Myometrial cell (primary cell): ENCODE measurements around a stretch of chr10.

DNA sequence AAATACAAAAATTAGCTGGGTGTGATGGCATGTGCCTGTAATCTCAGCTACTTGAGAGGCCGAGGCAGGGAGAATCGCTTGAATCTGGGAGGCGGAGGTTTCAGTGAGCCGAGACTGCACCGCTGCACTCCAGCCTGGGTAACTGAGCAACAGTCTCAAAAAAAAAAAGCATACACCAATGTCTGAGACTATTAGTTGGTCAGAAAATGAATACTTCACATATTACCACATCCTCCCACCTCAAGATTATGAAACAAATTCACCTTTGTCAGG lies 38.8 kb downstream of the EPC1 start:
- RAMPAGE, long total RNA = no peak

DNA sequence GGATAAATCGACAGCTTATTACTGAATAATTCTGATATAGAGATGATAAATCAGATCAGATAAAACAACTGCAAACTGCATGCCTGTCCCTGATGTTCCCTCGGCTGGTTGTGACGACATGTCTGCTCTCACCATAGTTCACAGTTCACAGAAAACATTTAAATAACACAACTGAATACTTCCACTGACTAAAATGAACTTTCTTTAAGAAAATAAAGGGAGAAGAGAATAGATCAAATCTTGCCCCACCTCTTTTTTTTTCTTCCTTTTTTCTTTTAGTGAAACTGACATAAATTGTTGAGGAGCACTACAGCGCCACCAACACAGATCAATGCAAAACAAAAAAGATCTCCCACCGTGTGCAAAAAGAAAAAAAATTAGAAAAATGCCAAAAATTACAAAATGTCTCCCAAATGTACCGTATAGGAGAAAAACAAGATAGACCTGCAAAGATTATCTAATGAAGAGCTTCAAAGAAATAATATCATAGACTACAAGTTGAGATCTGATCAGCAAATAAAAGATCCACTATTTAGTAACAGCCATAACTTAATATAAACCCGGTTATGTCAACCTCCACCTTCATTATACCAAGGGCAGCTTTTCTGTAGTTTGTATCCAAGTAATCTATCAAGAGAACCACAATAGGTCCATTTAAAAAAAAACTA lies 30.6 kb upstream of the EPC1 start:
- RAMPAGE, long total RNA = no peak

DNA sequence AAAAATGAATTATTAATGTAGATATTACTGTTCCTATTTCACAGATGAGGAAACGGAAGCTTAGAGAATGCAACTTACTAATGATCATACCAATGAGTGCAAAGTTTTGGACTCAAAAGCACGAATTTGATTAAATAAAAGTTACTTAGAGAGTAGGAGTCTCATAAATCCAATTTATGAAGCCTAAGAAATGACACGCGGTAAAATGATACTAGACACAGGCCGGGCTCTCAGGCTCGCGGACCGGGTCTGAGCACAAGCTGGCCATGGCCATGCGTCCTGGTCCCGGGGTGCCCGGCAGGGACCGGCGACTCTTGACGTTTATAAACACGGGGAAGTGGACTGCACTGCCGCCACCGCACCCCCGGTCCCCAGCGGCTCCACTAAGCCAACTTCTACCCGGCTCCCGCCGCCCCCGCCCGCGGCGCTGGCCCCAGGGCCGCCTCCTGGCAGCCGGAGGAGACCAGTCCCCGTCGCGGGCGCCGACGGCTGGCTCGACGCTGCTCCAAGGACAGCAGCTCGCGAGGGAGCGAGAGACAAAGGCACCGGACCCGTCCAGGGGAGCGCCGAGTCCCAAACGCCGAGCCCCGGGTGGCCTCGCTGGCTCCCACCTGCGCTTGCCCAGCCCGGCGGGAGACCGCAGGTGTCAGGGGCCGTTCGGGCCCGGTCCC lies 747 bp downstream of the ITGB1 start:
- RAMPAGE, long total RNA = no peak

GRCh38 chr10:33145311-33145860 lies 187.4 kb upstream of the ITGB1 start:
- RAMPAGE, long total RNA = no peak

DNA sequence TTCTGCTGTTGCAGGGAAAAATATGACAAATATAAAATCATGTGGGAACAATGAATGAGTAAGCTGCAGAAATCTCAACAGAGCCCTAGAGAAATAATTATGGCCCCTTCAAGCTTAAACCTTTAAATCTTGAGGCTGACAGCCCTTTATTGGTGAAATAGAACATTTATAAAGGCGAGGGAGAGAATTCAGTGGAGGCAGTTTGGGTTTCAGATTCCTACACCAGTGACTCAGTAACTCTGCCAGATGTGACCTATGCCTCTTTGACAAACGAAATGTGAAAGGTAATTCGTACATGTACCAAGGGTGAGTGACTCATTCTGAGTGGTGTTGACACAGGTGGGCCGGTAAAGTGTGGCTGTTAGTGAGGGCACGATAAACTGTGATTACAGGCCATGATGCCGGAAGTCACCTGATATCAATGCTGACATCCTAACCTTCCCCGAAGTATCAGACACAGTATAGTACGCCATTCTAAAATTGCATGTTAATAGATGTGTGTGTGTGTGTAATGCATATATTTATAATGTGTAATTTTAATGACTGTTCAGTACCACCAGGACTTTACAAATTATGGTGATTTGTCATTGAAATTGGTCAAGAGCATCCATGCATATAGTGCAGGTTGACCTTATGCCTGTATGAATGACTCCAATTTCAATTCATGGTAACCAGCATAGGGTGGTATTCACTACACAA lies 70.2 kb downstream of the NRP1 start:
- RAMPAGE, long total RNA = no peak

GRCh38 chr10:34316932-34317468 lies 498.1 kb downstream of the PARD3 start:
- RAMPAGE, long total RNA = no peak

- RAMPAGE, long total RNA = no peak
Measured at GRCh38 chr10:34528200-34528915, 286.7 kb downstream of the PARD3 start.

DNA sequence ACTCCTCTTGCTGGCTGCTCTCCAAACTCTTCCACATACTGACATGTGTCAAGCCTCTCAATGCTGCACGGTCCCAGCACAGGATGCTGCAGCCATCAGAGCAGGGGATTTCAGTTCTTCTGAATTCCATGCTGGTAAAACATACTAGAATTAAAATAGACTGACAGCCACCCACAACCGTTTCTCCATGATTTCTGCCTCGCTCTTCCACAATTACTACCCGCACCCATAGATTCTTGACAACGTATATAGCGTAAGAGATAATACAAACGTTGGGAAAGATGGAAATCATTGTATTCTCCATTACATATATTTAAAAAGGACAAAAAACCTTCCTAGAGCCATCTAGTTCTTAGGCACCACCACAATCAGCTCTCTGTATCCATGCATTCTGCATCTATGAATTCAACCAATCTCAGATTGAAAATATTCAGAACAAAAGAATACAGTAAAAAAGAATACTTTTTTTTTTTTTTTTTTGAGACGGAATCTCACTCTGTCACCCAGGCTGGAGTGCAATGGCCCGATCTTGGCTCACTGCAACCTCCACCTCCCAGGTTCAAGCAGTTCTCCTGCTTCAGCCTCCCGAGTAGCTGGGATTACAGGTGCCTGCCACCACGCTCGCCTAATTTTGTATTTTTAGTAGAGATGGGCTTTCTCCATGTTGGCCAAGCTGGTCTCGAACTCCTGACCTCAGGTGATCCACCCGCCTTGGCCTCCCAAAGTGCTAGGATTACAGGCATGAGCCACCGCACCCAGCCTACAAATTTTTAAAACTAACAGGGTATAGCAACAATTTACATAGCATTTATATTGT lies 206.8 kb downstream of the PARD3 start:
- RAMPAGE, long total RNA = no peak

GRCh38 chr10:34739847-34740427 lies 75.2 kb downstream of the PARD3 start:
- RAMPAGE, long total RNA = no peak

GRCh38 chr10:34842032-34842373 lies 26.9 kb upstream of the PARD3 start:
- RAMPAGE, long total RNA = no peak

- RAMPAGE, long total RNA = no peak
Measured at GRCh38 chr10:35216419-35217136, 89.9 kb downstream of the CREM start.

DNA sequence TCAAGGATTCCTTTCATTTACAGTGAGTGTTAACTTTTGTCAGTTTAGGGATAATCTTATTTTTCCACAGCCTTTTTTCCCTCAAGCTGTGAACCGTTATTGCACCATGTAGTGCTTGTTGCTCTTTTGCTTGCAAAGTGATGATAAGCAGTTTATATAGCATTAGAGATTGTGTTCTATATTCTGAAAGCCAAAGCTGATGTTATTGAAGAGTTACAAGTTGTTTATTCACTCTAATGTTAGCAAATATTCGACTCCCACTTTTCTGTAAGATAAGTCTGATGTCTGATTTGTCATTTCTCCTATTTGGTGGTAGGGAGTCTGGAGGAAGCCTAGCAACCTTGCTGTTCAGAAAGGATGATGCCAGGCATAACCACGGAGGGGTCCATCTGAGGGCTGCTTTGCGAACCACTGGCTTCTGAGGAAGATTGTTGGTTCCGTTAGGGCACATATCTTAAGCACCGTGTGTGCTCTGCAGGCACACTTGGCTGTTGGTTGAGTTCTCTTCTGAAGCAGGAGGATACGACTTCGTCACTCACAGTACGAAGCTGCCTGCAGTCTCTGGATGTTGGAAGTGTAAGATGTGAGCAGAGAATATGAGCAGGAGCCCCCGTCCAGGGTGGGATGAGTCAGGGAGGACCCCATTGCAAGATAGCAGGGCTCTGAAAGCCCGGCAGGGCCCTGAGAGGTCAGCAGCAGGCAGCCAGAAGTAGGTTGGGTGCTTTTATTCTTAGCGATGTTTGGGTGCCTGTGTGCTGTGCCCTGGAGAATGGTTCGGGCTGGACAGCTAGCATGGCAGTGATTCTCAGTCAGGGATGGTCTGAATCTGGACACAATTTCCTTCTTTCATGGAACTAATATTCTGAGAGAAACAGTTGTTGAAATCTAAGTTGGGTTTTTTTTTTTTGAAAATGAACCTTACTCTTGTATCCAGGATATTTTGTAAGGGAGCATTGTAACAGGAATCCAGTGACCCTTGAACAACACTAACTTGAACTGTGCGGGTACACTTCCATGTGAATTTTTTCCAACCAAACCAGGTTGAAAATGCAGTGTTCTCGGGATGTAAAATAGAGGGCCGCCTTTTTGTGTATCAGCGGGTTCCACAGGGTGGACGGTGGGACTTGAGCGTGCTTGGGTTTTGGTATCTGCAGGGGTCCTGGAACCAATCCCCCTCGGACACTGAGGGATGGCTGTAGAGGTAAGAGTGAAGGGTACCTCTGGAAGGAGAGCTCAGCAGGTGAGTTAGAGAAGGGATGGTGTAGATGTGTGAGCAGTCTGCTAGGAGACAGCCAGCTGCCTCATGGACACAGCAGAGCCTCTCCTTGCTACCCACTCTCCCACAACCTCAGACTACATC lies 12.2 kb downstream of the CCNY start:
- RAMPAGE, long total RNA = no peak

DNA sequence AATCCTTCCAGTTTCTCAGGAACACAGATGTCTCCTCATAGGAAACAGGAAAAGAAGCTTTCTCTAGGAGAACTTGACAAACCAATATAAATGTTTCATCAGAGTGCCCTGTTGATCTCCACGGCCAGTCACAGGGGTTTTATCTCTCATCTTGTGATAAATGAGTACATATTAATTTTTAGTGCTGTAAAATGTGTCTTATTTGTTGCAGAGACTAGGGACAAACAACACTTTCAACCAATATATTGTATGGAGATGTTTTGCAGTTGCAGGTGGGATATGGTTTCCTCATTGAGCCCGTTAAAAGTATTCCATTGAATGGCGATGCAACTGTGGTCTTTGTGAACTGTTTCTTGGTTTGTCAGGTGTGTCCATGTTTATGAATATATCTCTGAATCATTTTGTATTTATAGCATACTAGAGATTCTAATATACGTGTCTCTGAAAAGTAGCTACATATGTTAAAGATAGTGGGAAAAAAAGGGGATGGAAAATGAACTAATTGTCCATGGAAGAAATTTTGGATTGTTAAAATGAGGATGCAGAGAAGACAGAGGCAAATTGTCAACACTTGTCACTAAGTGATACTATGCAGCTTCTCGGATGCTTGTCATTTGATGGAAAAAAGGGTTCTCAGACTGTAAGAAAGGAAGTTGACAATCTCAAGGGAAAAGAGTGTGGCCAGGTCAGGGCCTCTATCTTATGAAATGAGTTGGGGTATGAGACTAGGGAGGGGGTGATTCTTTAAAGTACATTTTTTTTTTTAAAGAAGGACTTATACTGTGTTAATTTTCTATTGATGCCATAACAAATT lies 38.2 kb downstream of the CCNY start:
- RAMPAGE, long total RNA = no peak

GRCh38 chr10:36446715-36447160 lies 678.7 kb upstream of the ANKRD30A start:
- RAMPAGE, long total RNA = no peak

- RAMPAGE, long total RNA = no peak
Measured at GRCh38 chr10:37821923-37822447, 35.4 kb downstream of the ZNF248 start.

DNA sequence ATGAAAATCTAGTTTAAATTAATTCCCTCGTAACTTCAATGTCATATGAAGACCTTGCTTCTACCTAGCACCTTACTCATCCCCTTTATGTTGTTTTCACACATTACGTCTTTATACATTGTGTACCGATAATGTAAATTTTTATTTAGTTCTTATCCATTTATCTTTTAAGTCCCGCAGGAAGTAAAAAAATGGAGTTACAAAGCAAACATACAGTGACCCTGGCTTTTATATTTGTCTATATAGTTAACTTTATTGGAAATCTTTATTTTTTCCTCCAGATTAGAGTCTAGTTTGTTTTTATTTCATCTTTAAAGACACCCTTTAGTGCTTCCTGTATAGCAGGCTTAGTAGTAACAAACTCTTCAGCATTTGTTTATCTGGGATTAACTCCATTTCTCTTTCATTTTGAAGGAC lies 18.4 kb downstream of the ZNF33A start:
- RAMPAGE, long total RNA = no peak

- RAMPAGE, long total RNA = no peak
Measured at GRCh38 chr10:38157100-38157718, 63.1 kb downstream of the ZNF37A start.

- RAMPAGE, long total RNA = no peak
Measured at GRCh38 chr10:42513889-42514703, 124.3 kb downstream of the ZNF33B start.

GRCh38 chr10:42933774-42934424 lies 143.0 kb upstream of the RET start:
- RAMPAGE, long total RNA = no peak

- RAMPAGE, long total RNA = no peak
Measured at GRCh38 chr10:43025875-43026204, 51.0 kb upstream of the RET start.